Mesenchymal stem cell of the bone marrow (primary cell): ENCODE data around the genes LIPT1, REV1 and NMS.

GRCh38 chr2:98935155-98935477 is 909 bp downstream of the CRACDL start:
- CAGE, long polyA plus RNA = no peak

- CAGE, long polyA plus RNA = no peak
These were observed 74.9 kb upstream of the C2orf15 start for GRCh38 chr2:99066476-99067050.

DNA sequence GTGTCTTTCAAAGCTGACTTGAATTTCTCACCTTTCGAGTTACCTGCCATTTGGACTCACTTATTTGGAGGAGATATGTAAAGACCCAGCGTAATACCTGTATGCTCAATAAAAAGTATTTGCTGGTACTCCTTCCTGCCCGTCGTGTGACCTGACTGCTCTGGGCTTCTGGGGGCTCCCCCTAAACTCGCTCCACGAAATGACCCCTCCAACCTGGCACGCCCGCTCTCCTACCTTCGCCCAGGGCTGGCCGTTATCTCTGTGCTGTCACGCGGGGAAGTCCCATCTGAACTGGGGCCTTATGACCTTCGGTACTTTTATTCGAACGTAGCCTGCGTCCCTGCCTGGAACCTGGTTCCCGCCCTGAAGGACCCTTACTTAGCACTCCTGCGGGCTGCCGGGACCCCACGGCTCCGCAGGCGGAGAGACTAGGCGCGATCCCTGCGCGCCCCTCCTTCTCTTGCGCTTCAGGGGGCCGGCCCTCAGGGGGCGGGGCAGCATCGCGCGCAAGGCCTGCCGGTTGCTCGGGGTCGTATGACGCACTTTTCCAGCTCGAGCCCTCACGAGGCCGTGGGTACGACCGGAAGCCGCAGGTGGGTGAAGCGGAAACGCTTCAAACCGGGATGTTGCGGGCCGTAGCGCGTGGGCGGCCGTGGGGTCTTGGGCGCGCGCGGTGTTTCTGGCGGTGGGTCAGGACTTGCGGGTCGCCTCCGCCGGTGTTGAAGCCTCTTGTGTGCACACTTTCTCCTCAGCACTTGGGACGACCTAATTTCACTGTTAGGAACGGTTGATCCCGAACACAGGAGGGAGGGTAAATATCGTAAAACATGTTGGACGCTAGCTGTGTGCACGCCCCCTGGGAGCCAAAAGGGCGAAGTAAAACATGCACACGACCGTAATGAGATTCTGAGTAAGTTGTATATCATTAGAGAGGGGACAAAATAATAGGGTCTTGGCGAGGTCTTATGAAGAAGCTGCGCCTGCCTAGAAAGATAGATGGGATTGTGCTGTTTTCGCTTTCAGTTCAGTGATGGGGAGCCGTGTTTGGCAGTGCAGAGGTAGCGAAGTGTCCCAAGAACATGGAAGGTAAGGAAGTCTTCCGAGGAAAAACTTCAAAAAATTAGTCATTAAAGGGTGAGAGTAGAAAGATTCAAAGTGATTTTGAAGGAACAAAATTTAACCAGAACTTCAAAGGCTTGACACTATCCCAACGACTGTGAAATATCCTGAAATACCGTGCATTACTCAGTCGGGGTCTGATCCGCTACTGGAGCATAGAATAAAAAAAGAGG is at the start of gene LIPT1:
Gene LIPT1 (plus strand): TSS at position 509 of the 1,292 bp plus-strand sequence.
- CAGE, long polyA plus RNA = no peak

GRCh38 chr2:99197877-99198504 is 17.0 kb downstream of the MRPL30 start:
- CAGE, long polyA plus RNA = no peak

GRCh38 chr2:99489857-99490877 is at the start of gene REV1:
Gene REV1 (minus strand): TSS chr2:99490017.
- CAGE, long polyA plus RNA = no peak

- CAGE, long polyA plus RNA = no peak
These were observed 261.7 kb downstream of the AFF3 start for GRCh38 chr2:99880619-99881233.

DNA sequence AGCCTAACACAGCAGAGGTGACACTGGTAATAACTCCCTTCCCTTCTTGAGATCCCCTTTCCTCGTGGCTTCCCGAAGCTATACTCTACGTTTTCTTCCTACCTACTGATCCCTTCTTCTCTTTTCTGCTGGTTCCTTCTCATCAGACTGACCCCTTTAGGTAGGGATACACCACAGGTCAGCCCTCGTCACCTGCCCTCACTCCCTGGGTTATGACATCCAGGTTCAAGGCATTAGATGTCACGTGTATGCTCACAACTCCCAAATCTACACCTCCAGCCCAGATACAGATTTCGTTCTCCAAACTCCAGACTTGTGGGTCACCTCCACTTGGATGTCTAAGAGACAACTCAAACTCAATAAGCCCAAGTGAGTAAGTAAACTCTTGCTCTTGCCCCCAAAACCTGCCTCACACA is 145.5 kb downstream of the AFF3 start:
- CAGE, long polyA plus RNA = no peak

GRCh38 chr2:100013760-100014296 is 128.6 kb downstream of the AFF3 start:
- CAGE, long polyA plus RNA = no peak

DNA sequence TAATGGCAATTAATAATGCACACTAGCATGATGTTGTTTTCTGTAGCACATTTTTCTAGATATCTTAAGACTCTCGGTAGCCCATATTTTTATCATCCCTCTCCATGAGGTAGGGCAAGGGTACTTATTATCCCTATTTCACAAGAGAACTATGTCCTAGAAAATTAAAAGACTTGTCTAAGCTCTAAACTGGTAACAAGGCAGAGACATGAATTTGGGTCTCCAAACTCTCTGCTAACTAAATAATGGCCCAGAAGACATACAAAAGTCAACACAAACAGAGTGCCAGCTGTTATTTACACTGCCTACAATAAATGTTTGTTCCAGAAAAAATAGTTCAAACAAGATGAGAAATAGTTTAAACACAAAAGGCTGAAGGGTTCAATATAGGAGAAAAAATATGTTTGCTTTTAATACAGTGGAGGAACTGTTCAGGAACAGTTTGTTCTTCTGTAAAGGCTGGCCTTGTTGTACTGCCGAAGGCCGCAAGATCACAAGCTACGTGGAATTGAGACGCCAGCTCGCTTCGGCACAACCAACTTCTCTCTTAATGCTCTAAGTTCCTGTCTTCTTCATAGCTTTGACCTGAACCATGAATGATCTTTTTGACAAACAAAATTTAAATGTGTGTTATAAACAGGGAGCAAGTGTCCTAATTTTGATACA is 74.6 kb downstream of the AFF3 start:
- CAGE, long polyA plus RNA = no peak

DNA sequence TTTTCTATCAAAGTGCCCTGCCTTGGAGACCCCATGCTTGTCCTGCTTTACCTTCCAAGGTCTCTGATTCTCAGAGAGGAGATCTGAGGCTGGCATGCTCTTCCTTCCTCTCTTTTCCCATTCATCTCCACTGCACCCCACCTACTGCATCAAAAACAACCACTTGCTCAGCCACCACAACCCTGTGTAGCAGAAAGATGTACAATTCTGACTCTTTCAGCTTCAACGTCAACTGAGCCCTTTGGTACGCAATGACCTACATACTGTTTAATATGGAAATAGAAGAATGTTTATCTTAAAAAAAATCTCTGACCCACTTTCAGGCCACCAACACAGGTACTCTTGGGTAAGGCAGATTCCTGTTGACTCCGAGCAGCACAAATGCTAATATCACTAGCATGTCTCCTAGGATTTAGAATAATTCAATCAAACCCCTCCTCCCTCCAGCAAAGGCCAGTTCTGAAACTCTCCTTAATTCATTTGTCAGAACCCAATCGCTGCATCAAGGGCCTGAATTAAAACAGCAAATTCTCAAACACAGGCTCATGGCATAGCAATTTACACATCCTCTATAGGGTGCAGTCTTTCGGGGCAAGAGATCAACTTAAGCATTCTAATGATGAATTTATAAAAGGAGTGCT is 76.2 kb upstream of the AFF3 start:
- CAGE, long polyA plus RNA = no peak

- CAGE, long polyA plus RNA = no peak
These were observed 1.7 kb downstream of the LONRF2 start for GRCh38 chr2:100320468-100321170.

DNA sequence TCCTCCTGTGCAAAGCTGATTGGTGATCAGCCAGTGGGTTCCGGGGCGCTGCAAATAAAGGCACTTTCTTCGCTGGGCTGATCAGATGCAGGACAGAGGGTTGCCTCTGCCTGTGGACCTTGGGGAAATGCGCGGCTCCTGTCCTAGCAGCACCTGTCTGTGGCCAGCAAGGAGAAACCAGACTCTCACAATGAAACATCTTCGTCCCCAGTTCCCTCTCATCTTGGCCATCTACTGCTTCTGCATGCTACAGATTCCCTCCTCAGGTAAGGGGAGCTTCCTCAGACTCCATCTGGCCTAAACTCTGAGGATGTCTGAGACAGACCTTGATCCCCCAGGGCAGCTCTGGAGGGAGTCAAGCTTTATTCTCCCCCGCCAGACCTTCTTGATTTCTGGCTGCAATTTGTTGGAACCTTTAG is at the start of gene NMS:
Gene NMS (plus strand): TSS at position 184 of the 419 bp plus-strand sequence.
- CAGE, long polyA plus RNA = no peak

DNA sequence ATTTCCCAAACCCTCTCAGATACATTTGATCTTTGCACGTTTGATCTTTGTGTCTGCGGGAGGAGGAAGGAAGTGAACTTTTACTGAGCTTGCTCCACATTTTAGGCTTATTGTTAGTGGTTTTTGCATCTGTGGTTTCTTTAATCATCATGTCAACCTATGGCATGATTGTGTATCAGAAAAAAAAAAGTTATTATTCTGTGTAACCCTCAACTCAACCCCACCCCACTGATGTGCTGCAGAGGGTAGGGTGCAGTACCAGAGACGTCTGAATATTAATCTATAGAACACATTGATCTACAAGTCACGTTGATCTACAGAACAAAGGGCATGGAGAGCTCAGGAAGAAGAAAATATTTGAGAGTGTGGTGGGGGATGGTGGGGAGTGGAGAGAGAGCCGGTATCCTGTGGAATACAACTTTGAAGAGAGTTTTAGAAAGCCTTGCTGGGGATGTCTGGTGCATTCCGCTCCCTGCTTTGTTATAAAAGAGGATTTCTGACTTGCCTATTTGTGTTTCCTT is 81.4 kb downstream of the PDCL3 start:
- CAGE, long polyA plus RNA = no peak

GRCh38 chr2:100824466-100825122 is 4.7 kb downstream of the NPAS2 start:
- CAGE, long polyA plus RNA = no peak

- CAGE, long polyA plus RNA = no peak
These were observed 74.3 kb downstream of the NPAS2 start for GRCh38 chr2:100894240-100894603.

- CAGE, long polyA plus RNA = no peak
These were observed 4.4 kb downstream of the RPL31 start for GRCh38 chr2:101006188-101007283.

DNA sequence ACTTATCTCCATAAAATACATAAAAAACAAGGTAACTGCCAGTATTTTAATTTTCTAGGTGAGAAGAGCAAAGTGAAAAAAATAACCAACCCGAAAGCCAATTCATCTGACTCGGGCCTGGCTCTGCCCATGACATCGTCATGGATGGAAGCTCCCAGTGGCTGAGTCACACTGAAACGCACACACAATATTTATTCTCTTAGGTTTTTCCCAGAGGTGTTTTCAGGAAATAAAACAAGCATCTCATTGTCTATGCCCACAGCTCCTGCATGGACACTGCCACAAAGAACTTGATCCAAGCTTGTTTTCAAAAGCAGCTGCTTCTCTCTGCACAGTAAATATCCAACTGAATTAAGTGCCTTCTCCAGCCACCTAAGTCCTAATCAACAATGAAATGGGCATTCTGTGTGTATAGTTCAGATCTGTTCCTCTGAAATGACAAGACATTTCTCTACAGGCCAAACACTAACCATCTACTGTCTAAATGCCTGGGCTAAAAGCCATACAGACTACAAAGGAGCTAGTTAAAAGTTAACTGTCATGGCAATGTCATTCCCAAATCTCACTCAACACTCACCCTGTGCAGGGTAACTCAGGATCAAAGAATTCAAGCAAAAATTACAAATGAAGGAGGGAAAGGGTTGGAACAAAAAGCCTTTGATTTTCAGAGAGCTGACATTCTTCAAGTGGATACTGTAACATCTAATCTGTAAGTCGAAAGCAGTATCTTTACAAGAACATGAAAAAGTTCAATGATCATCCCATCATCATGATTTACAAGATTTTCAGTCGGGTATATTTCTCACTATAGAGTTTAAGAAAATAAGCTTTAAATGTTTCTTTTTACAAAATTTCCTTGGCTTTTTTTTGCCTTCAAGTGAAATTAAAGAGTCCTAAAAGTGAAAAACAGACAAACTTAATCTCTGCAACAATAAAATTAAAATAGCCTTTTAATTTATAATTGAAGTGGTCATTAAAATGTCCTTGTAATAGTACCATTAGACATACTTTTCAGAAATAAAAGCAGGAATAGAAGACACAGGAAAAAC is 63.1 kb downstream of the RPL31 start:
- CAGE, long polyA plus RNA = no peak

DNA sequence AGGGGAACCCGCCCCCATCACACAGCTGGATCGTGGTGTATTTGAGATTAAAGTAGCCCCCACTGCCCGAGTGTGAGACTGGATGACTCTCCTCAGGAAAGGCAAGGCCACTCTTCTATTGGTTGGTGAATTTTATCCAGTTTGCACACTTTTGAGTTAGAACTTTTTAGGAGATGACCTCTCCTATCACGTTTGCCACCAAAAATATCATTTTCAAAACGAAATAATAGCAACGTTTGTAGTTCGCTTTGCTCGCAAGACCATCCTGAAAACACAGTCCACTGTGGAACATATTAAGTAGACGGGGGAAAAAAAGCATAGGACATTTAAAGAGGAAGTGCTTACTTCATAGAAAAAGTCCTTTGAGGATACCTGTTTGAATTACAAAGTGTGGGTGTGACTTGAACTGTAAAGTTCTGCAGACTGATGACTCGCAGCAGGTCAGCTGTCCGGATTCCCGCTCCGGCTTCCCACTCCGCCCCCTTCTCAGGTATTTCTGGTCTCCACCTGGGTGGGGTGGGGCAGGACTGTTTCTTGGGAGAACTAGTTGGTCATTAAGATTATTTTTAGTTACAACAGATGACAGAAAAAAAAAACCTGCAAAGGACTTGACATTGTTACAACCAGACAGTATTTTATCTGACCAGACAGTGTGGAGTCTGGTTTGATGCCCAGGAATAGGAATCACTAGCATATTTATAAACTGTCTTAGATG is 13.2 kb downstream of the CNOT11 start:
- CAGE, long polyA plus RNA = no peak

GRCh38 chr2:101330342-101331342 is 22.1 kb upstream of the RNF149 start:
- CAGE, long polyA plus RNA = no peak

GRCh38 chr2:101396254-101396700 is 9.0 kb upstream of the CREG2 start:
- CAGE, long polyA plus RNA = no peak